Brain (tissue), 1 donor: ENCODE data around the genes GLYATL3, DEFB112, MCM3, PAQR8 and GCM1.

- RRBS = 85% methylated on average over 2 of the region's 9 CpGs
These were observed 28.1 kb upstream of the ADGRF5 start for GRCh38 chr6:46949630-46950414.

GRCh38 chr6:47034770-47035389 lies 7.3 kb downstream of the ADGRF1 start:
- RRBS = no CpG with 5 or more reads among the region's 6 CpGs

DNA sequence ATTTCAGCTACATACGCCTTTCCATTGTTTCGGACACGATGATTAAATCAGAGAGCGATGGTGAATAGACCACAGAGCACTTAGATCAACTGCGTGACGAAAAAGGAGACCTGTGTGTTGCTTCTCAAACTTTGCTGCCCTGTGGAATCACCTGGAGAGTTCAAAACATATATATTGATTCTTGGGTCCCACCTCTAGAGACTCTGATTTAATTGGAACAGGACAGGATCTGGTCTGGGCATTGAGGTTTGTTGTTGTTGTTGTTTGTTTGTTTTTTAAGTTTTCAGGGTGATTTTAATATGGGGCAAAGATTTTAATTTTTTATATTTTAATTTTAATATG lies 440 bp upstream of the TNFRSF21 start:
- RRBS = no CpG with 5 or more reads among the region's 6 CpGs

- RRBS = no CpG with 5 or more reads among the region's 5 CpGs
These were observed 1.5 kb downstream of the CD2AP start for GRCh38 chr6:47479070-47479583.

GRCh38 chr6:47656145-47656584 lies 42.2 kb upstream of the ADGRF4 start:
- RRBS = no CpG with 5 or more reads among the region's 5 CpGs

DNA sequence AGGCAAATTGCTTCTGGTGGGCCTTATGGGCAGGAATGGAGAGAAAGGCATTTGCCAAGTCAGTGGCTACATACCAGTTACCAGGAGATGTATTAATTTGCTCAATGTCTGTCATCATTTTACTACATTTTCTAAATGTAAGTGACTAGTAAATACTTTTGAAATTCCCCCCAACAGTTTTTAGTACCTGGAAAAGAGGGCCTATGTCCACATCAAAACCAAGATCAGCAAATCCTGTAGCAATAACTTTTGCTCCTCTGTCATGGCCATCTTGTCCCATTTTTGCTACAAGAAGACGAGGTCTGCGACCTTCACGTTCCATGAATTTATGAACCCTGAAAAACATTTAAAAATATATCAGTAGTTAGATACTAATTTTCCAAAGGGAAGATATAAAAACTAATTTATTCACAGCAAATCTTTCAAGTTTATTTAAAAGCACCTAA lies 23.0 kb downstream of the MMUT start:
- RRBS = no CpG with 5 or more reads among the region's 3 CpGs

GRCh38 chr6:49461859-49462481 lies 1.1 kb downstream of the MMUT start:
- RRBS = no CpG with 5 or more reads among the region's 5 CpGs

- RRBS = no CpG with 5 or more reads among the region's 2 CpGs
These were observed at the start of gene GLYATL3 for GRCh38 chr6:49499714-49500177. Gene GLYATL3, plus strand, starts transcription at chr6:49499923.

- RRBS = no CpG with 5 or more reads among the region's 4 CpGs
These were observed 20.1 kb downstream of the C6orf141 start for GRCh38 chr6:49570608-49570943.

- RRBS = no CpG with 5 or more reads among the region's 1 CpG
These were observed at the start of gene DEFB112 for GRCh38 chr6:50049832-50050313. Gene DEFB112, minus strand, starts transcription at chr6:50049929.

DNA sequence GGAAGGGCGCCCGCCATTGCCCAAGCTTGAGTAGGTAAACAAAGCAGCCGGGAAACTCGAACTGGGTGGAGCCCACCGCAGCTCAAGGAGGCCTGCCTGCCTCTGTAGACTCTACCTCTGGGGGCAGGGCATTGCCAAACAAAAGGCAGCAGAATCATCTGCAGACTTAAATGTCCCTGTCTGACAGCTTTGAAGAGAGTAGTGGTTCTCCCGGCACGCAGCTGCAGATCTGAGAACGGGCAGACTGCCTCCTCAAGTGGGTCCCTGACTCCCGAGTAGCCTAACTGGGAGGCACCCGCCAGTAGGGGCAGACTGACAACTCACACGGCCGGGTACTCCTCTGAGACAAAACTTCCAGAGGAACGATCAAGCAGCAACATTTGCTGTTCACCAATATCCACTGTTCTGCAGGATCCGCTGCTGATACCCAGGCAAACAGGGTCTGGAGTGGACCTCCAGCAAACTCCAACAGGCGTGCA lies 406.1 kb downstream of the TFAP2B start:
- RRBS = no CpG with 5 or more reads among the region's 15 CpGs

GRCh38 chr6:52273571-52274009 lies 11.0 kb downstream of the MCM3 start:
- RRBS = no CpG with 5 or more reads among the region's 8 CpGs

DNA sequence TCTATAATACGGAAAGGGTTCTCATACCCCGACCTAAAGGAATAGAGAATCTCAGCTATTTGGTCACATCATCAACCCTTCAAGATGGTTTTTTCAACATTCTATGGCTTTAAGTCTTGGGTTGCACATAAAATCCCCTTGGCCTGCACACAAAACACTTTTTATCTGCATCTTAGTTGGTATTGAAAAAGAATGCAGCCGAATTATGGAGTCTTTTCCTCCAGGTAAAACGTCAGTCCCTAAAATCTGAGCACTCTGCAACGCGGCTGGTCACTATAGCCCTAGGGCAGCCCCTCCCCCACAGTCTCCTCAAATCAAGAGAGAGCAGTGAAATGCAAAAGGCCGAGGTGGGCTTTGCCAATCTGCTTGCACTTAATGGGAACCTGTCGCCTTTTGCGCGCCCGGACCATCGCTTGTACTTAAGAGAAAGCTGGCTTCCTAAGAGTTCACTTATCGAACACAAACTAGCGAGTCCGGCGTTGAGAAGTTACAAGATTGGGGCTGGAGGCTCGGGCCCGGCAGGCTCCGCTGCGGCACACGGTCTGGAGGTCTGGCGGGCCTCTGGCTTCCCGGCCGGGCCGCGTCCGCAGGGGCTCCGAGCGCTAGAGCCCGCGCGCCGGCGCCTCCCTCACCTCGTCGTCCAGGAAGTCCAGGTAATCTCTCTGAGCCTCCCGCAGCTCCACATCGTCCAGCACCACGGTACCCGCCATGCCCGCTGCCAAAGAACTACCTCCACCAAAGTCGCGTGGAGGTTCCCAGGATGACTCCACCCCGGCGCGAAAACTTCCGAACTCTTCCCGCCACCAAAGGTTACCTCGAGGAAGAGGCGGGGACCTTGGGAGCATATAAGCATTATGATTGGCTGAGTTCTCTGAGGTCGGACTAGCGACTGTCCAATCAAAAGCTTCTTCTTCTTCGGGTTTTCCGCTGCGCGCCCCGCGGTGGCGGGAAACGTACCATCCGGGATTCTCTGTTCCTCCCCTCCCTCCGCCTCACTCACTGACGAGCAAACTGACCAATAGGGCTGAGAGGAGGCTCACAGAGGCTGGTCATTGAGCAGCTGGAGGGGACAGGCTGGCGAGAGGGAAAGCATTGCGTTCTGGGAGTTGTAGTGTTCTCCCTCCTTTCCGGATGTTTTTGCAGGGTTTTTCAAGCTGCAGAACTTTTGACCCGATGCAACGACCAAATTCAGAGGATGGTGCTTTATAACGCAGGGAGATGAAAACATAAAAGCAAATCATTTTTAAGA lies at the start of gene MCM3:
Gene MCM3 (minus strand): TSS at position 778 of the 1,249 bp plus-strand sequence.
- RRBS = 2% methylated on average over 20 of the region's 69 CpGs

DNA sequence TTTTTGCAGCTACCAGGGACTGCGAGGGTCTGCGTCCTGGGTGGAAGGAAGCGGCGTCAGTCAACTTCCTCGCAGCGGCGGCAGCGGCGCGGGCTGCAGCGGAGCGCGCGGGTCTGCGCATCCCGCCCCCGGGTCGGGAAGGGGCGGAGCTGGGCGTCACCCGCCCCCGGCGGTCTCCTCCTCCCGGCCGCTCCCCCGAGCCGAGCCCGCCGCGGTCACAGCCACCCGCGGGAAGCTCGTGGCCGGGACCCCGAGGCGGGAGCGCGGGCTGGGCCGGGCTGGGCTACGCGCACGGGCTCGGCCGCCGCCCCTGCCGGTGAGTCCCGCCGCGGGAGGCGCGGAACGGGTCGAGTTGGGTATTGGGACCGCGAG lies at the start of gene PAQR8:
Gene PAQR8 (plus strand): TSS at position 218 of the 372 bp plus-strand sequence.
- RRBS = 2% methylated on average over 34 of the region's 55 CpGs

DNA sequence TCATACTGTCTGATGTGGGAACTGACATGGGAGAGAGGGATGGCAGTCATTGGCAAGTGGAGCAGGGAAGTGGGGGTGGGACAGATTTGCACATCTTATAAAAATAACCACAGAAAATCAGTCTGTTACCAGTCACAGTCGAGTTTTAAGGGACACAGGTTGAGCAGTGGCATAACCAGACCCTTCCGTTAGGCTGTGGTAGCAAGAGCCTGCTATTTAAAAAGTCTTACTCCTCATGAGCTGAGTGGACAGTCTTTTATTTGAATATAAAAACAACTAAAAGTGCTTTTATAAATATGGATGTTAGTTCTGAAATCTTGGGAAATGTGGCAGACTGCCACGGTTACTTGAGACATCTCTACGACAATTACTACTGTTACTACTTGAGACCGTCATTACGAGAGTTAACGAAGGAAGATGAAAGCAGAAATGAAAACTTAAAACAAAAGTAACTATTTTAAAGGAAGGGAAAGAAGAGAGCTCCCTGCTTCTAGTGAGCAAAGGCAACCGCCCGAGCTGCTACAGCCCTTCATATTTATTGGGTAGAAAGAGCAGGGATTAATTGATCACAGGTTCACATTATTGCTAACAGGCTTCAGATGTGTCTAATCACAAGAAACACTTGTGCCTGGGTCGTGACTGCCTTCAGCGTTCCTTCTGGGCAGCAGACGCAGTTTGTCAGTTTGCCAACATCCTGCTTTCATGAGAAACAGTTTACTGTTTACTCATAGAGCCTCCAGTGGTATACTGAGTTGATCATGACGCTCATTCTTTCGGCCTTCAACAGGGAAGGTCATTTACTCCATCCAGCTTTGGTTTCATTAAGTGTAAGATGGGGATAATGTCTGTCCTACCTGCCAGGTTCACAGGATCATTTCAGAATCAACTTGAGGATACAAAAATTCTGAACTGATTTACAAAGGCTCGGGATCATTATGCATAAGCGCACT lies 71.4 kb downstream of the EFHC1 start:
- RRBS = no CpG with 5 or more reads among the region's 16 CpGs

DNA sequence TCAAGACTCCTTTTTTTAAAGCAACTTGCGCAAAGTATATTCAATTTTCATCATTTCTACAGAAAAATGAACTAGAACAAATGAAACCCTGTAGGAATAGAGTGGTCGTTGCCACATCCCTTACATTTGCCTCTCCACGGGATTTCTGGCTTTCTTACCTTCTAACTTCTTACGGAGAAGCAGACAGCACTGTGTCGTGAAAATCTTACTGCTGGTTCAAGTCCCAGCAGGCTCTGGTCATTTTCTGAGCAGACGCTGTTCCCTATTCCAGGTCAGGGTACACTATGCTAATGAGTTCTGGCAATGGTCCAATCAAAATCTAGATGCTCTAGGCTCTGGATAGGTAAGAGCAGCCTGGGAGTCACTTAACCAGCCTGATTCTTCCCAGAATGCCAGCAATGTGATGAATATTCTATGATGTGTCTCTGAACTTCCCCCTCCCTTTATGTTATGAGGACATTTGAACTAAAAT lies at the start of gene GCM1:
Gene GCM1 (minus strand): TSS at position 246 of the 472 bp plus-strand sequence.
- RRBS = no CpG with 5 or more reads among the region's 6 CpGs

DNA sequence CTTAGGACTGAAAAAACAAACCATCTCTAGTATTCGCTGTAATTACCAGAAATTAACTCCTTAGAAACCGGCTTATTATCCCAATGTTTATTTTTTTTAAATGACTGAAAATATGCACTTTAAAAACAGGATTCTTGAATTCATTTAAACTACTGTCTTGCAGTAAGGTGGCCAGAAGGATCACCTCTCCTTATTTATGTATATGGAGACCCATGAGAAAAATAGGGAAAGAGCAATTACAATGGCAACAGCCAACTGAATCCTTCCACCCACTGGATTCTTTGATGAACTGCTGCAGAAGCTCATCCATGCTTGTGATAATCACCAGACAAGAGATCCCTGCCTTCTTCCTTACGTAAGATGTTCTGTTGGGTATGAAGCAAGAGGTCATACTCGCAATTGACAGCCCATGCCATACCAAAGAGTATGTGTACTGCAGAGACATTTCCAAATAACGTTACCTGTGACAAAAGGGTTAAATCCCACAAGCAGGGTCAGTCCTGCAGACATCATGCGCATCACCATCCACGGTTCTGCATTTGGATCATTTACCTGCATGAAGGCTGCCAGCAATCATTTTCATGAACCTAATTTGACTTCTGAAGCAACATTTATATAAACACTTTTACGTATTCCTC lies 27.9 kb downstream of the ELOVL5 start:
- RRBS = no CpG with 5 or more reads among the region's 8 CpGs

GRCh38 chr6:53326411-53327453 lies 22.0 kb downstream of the ELOVL5 start:
- RRBS = no CpG with 5 or more reads among the region's 11 CpGs